ENCODE measurements around the genes C3orf33 and SSR3.

GRCh38 chr3:154888978-154889859 lies 190.9 kb upstream of the MME start:
- PRO-cap = no peak

DNA sequence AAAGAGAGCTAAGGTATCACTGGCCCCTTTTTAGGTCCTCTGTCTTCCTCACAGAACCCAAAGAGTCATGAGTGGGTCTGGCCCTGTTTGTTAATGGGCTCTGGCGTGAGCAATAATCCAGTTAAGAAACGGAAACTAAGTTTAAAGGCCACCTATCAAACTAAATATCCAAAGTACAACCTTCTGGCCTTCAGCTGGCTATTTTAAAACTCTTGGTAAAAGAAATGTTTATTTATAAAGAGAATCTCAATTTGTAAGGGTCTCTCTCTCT lies 71.0 kb upstream of the STRIT1 start:
- PRO-cap = no peak

GRCh38 chr3:155676148-155676675 lies 68.7 kb downstream of the PLCH1 start:
- PRO-cap = no peak

DNA sequence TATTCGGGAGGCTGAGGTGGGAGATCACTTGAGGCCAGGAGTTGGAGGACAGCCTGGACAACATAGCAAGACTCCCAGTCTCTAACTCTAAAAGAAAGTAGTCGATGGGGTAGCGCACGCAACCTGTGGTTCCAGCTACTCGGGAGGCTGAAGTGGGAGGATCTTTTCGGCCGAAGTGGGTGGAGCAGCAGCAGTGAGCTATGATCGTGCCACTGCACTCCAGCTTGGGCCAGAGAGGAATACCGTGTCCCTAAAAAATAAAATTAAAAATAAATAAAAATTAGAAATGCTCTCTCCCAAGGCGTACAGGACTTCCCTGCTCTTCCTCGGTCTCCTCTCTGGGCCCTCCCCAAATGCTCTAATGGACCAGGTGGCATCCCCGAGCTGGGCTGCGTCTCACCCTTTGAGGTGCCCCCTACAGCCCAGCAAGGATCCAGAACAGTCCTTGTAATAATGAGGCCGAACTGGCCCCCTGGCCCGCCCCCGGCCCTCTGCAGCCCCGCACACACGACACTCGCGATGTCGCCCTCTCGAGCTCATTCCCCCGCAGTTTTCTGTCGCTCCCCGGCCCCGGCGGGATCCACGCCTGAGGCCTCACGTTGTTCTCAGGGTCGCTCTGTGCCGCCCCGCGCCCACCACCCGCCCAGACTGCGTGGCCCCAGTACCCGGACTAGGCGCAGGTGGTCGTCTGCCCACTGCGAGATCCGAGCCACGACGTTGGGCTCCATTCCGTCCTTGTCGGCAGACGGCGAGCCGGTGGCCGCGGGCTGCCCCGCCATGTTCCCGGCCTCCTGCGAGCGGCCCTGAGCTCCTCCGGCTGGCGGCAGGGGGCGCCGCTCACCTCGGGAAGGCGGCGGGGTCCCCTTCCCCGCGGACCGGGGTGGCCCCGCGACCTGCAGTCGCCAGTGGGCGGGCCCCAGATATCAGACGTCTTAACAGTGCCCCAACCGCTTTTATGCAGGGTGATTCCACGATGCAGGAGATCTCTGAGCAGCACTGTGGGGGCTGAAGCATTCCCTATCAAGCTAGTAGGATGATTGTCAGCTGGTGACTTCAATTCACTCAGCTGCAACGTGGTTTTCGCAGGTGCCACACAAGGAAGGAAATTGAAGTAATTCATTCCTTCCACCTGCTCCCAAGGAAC lies at the start of gene C3orf33:
TSS of gene C3orf33 (minus strand) at position 805 of the 1,144 bp plus-strand sequence.
- PRO-cap = unidirectional peak, minus-strand start at position 793 of the sequence

DNA sequence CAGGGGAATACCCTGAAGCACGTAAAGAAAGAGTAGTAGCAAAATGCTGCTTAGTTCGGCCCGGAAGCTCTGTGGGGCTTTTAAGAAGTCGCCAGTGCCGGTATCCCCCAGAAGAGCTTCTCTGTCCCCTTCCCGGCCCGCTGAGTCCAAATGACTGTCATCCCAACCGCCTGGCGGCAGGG lies 605 bp downstream of the SLC33A1 start:
- PRO-cap = no peak

DNA sequence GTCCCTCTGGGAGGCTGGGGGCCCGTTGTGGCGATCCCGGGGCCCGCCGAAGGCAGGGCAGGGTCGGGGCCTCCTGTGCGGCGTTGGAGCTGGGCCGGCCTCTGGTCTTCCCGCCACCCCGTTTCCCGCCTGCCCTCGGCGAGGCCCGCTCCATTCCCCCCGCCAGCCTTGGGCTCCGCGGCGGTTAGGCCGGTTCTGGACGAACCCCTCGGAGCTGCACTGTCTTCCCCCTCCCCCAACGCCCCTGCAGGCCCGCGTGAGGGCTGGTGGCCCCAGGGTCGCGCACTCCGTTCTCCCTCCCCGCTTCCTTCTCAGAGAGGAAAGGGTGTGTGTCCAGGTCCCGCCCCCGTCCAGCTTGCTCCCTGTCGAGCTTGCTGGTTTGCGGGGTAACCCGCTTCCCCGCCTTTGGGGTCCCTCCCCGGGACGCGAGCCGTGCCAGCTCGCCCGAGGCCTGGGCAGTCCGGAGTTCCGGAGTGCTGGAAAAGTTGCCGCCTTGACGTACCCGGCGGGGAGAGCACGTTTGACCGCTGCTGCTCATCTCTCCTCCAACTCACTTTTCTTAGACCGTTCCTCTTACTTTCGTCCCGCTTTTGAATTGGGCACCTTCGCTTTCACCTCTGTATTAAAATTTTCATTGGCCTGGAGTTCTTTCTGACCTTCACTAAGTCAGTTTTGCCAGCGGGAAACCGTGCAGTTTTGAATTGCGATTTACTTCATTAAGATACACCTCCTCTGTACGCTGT lies 1.0 kb downstream of the GMPS start:
- PRO-cap = bidirectional peak, plus-strand start at position 458 of the sequence, minus-strand start at position 313 of the sequence

- PRO-cap = no peak
These were observed 26.4 kb downstream of the SSR3 start for GRCh38 chr3:156528622-156528821.

GRCh38 chr3:156534905-156535627 lies 19.9 kb downstream of the SSR3 start:
- PRO-cap = no peak

- PRO-cap = bidirectional peak, plus-strand start at chr3:156554890, minus-strand start at chr3:156554891; unidirectional peak, minus-strand start at chr3:156555117
These were observed at the start of gene SSR3 for GRCh38 chr3:156554551-156555525. TSS of gene SSR3 (minus strand) at chr3:156555117.

GRCh38 chr3:156677588-156678609 lies 3.5 kb downstream of the TIPARP start:
- PRO-cap = no peak

DNA sequence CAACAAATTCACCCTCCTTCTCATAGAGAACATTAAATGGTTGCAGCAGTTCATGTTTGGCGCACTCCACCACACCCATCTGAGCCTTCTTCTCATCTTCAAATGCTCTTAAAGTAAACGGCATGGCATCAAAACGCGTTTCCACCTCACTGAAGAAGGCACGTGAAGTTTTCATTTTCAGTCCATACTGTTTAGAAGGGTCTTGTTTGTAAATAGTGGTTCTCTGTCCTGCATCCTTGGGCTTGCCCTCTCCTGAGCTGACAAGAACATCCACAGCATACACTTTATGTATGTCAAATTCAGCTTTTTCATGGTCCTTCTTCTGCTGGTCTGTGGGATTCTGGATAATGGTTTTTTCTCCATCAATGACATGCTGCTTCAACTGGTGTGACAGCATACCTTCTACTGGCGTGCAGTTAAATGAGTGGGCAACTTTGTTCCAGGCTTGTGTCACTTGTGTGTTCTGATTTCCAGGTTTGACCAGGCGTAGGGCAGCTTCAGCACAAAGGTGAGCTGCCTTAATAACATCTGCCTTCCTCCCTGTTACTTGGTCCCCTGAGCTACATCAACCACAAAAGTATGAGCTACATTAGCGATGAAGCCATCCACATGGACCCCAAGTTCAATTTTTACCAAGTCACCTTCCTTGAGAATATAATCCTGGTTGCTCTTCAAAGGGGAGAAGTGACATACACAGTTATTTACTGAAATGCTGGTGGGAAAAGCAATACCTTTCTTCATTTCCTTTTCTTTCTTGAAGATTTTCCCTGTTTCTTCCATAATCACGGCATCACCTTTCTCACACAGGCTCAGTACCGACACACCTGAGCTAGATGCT lies 16.1 kb upstream of the LEKR1 start:
- PRO-cap = no peak

GRCh38 chr3:157114915-157115814 lies 44.8 kb downstream of the CCNL1 start:
- PRO-cap = no peak

- PRO-cap = no peak
These were observed 30.1 kb downstream of the CCNL1 start for GRCh38 chr3:157129773-157130379.

DNA sequence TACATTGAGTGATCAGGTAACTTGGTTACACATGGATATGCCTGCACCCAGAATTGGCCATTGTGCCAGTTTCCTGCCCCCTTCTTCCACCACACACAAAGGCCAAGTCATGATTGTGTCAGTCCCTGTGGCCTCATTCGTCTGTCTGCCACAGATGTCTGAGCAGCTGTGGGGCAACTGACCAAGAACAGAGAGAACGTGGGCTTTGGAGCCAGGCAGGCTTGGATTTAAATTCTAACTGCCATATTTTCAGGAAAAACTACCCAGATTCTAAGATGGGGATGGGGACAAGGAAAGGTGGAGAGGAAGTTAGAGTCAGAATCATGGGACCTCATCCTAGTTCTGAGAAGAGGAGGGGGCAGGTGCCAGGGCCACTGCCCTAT lies 27.0 kb downstream of the CCNL1 start:
- PRO-cap = no peak

DNA sequence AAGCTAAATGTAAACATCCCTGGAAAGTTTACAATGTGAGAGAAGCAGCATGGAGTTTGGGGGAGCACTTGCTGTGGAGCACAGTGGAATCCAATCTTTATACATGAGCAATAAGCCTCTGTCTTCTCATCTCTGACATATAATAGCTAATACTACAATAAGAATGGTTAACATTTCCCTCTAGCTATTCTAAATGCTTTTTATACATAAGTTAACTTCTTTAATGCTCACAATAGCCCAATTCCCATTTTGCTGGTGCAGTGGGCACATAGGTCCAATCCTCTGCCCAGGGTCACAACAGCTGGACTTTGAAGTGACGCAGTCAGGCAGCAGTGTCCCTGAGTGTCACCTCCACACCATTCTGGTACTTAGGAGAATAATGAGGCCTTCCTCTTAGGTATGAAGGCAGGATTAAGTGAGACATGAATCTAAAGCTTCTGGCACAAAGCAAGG lies 26.4 kb downstream of the CCNL1 start:
- PRO-cap = no peak

- PRO-cap = no peak
These were observed 389 bp upstream of the CCNL1 start for GRCh38 chr3:157160421-157160651.

DNA sequence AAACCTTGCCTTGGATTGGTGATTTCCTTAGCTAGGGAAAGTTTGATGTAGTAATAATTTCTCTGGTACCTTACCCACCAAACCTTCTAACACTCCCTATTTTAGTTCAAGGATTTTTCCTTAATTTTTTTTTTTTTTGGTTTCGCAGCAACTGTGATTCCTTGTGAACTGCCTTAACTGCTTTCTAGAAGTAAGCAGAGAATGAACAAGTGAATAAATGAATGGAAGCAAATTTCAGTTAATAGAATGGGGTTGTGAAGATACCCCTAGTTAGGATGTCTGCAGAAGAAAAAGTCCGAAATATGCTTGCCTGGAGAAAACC lies 35.1 kb upstream of the PTX3 start:
- PRO-cap = no peak

GRCh38 chr3:157469691-157470099 lies 33.0 kb downstream of the PTX3 start:
- PRO-cap = no peak

GRCh38 chr3:158019974-158020546 lies 86.2 kb downstream of the SHOX2 start:
- PRO-cap = no peak

DNA sequence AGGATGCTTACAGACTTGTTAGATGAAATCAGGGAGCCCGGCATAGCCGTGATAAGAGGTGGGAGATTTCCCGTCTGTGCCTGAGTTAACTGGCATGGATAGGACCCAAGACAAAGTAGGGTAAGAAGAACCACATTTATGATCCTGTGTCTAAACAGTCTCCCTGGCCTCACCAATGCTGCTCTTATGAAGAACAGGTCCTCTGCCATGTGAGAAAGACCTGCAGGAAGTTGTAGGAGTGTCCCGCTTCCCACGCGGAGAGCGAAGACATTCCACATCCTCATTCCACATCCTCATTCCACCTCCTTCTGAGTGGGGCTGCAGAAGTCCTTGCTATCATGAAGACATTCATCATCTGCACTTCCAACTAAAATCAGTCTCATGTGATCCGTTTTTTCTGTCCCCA lies 227.0 kb downstream of the RSRC1 start:
- PRO-cap = no peak